ENCODE measurements around the gene SPARCL1.

GRCh38 chr4:84733332-84733761 is 150.4 kb downstream of the CDS1 start:
- PRO-cap, result no peak

DNA sequence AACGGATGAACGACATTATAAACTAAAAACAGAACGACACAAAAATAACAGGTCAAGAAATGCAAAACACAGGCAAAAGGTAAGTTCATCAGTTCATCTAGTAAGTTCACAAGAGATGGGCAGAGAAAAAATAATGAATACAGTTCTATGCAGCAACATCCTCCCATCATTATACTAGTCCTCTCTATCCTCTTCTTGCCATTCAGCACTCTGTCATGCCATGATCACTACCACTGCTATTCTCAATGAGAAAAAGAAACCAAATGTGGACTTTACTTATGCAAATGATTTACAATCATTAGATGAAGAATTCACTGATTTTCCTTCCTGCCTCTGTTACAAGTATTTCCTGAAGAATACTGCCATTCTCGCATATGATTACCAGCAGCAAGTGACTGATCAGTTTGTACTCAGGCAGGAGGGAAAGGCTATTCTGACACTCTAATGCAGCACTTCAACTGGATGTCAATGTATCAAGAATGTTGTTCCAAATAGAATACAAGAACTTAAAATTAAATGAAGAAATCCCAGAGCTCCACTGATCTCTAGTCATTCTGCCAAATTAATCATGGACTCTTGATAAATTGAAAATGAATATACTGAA is 50.3 kb downstream of the WDFY3 start:
- PRO-cap, result no peak

GRCh38 chr4:85603833-85604267 is 128.9 kb downstream of the ARHGAP24 start:
- PRO-cap, result no peak

- PRO-cap, result no peak
These were observed 406.4 kb downstream of the MAPK10 start for GRCh38 chr4:85953475-85953905.

- PRO-cap, result no peak
These were observed 284.0 kb downstream of the MAPK10 start for GRCh38 chr4:86075694-86076380.

GRCh38 chr4:86927940-86928328 is 6.9 kb upstream of the AFF1 start:
- PRO-cap, result no peak

- PRO-cap, result unidirectional peak, minus-strand start at chr4:86936179
These were observed 1.3 kb downstream of the AFF1 start for GRCh38 chr4:86936046-86936551.

DNA sequence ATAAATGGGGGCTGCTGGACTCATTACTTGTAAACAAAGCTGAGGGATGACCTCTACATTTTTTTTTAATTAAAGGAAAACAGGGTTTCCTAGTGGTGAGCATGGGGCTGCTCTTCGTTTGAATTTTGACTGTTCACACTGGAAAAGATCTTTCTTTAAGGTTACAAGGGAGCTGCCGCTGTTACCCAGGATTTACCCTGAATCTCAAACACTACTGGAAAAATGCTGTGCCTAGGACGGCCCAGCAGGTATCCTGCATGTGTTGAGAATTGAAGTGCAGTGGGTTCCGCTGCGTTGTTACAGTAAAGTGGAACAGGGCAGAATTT is 25.2 kb downstream of the AFF1 start:
- PRO-cap, result no peak

GRCh38 chr4:86966877-86967740 is 32.3 kb downstream of the AFF1 start:
- PRO-cap, result no peak

DNA sequence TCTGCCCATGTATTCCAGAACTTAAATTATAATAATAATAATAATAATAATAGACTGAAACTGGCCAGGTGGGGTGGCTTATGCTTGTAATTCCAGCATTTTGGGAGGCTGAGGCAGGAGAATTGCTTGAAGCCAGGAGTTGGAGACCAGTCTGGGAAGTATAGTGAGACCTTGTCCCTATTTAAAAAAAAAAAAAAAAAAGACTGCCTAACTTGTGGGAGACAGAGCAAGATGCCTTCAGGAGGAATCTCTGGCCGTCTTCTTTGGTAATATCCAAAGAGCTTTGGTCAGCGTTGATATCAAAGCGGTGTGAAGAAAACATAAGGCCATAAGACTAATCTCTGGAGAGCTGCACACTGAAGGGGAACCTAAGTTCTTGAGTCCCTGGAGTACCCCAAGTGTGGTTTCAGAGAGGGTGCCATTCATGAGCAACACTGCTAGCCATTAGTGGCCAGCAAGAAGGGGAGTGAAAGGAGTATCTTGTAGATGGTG is 55.4 kb downstream of the AFF1 start:
- PRO-cap, result no peak

DNA sequence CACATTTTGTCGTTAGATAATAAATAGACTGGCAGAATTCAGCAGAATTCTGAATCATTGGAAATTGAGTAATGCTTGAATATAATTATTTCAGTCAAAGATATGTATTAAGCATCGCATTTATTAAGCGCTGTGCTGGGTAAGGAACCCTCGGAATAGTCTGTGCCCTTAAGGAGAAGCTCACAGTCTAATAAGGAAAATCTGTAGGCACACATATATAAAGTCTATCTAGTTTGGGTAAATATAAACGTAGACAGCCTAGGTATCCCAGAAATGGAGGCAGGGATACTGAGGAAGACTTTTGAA is 100.0 kb downstream of the AFF1 start:
- PRO-cap, result no peak

GRCh38 chr4:87050413-87051050 is 115.7 kb downstream of the AFF1 start:
- PRO-cap, result no peak

- PRO-cap, result no peak
These were observed 120.7 kb downstream of the AFF1 start for GRCh38 chr4:87055225-87056186.

DNA sequence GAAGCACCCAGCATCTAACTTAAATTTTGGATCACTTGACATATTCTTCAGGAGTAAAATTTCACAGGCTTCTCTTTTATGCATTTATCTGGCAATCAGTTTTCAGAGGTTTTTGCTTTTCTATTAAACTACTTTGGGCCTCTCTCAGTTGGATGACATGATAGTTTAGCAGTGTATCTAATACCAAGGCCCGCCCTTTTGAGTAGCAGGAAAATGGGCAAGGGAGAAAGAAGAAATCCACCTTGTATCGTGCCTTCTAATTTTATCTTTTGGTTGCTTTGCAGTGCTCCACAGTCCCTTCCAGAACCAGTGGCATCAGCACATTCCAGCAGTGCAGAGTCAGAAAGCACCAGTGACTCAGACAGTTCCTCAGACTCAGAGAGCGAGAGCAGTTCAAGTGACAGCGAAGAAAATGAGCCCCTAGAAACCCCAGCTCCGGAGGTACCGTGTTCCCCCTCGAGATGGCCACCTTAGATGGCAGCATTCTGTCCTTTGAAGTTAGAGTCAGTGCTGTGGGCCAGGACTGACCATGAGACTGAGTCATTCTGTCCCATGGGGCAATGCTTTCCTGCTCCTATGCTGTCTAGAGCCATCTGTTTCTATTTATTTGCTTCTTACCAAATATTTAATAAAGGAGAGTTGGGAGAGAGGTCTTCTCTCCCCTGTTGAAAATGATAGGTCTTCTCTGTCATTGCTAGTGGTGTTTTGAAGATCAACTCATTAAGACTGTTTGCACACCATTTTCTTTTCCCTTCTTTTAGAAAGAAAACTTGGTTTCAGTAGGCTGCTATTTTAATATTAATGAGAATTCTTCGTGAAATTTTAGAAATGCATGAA is 112.3 kb downstream of the KLHL8 start:
- PRO-cap, result no peak

GRCh38 chr4:87122182-87122655 is 98.2 kb downstream of the KLHL8 start:
- PRO-cap, result no peak

DNA sequence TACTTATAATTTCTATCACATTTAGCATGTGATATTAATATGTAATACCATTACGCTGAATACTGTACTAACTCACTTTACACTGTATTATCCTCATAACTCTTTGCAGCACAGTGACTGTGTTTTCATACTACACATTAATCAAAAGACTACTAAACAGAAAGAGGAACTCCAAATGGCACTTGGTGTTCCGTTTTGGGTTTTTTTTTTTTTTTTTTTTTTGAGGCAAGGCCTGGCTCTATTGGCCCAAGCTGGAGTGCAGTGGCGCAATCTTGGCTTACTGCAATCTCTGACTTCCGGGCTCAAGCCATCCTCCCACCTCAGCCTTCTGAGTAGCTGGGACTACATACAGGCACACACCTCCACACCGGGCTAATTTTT is 10.8 kb downstream of the KLHL8 start:
- PRO-cap, result no peak

- PRO-cap, result no peak
These were observed 626 bp upstream of the HSD17B11 start for GRCh38 chr4:87391648-87391979.

- PRO-cap, result no peak
These were observed 5.3 kb upstream of the NUDT9 start for GRCh38 chr4:87417012-87417467.

- PRO-cap, result no peak
These were observed at the start of gene SPARCL1 for GRCh38 chr4:87528798-87529764. Gene SPARCL1, minus strand, starts transcription at chr4:87529376.

DNA sequence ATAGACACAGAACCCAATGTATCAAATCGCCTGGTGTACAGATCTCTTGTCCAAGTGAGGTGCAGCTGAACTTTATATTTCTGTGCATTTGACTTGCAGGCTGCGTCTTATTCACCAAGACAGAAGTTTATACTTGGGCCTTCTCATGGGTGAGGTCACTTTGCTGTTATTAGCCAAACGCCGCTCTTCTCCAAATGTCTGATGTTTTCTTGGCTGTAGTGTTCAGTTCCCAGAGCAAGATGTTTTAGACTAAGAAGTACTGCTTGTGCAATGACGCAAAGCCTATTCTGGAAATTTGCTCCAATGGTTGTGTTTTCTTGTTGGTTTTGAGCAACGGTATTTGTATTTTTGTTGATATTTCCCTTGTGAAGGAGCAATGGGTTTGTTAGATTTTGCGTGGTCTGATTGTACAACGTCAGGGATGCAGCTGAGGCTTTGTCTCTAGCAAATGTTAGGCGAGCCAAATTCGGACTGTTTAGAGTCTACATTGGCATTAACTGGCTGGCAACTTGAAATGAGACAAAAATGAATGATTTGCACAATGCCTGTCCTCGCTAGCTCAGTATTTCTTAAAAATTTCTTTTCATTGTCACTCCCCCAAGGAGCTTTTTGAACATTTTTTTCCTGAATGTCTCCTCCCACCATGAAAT is 11.4 kb upstream of the SPARCL1 start:
- PRO-cap, result no peak